ENCODE measurements around the genes KSR2 and RFC5.

DNA sequence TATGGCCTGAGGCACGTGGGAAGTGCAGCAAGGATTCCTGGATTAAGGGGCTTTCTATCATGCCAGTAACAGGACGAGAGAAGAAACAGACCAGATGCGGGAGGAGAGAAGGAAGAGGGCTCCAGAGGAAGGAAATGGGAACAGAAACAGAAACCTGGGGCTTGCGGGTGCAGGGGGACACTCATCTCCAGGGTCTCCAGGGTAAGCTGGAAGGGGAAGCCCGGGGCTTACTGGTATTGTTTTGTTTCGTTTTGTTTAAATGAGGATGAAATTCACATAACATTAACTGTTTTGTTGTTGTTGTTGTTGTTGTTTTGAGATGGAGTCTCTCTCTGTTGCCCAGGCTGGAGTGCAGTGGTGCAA lies 133.5 kb upstream of the MED13L start:
- PRO-cap, result no peak

DNA sequence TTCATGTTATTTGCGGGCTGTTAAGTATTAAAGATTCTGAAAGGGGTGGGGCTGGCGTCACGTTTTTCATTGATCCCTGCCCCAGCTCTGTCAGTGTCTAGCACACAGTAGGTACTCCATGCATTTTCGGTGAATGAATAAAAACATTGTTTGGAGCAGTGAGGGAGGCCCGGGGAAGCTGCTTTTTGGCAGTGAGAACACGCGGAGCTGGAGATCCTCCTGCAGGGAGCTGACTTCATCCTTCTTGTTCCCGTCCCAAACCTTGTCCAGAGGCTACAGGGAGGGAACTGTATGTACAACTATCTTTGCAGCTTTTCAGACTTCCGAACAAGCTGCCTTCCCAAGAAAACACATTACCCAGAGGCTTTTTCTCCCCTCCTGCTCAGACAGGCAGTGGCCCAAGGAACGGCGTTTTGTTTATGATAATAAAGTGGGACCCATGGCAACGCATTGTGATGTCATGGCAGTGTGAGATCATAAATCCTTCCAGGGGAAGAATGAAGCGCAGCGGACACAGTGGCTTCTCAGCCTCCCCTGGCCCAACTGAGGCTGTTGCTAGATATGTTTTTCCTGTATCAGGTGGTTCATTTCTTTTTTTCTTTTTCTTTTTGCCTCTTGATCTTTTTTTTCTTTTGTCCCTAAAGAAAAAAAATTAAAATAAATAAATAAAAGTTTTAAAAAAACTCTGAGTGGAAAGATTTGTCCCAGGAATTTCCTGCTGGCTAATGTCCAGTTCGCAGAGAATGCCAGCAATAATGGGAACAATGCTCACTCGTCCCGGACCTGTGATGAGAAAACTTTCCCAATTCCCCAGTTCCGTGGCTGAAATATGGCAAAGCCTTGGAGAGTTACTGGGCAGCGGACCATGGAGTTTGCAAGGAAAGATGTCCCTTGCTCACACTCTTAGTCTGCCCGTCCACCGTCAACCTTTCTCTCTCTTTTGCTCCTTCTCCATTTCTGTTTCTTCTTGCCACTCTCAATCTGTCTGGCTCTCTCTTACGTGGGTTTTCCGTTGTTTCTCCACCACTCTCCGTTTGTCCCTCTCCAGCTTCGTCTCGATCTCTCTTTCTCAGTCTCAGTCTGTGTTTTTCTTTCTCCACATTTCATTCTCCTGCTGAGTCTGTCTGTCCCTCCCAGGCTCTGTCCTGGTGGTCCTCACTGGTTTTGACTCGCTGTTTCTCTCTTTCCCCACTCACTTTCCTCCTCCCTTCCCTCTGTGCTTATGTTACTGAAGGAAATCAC lies 103.4 kb upstream of the MAP1LC3B2 start:
- PRO-cap, result bidirectional peak, plus-strand start at position 484 of the sequence, minus-strand start at position 246 of the sequence

- PRO-cap, result no peak
Measured at GRCh38 chr12:116539139-116539658, 20.0 kb upstream of the MAP1LC3B2 start.

DNA sequence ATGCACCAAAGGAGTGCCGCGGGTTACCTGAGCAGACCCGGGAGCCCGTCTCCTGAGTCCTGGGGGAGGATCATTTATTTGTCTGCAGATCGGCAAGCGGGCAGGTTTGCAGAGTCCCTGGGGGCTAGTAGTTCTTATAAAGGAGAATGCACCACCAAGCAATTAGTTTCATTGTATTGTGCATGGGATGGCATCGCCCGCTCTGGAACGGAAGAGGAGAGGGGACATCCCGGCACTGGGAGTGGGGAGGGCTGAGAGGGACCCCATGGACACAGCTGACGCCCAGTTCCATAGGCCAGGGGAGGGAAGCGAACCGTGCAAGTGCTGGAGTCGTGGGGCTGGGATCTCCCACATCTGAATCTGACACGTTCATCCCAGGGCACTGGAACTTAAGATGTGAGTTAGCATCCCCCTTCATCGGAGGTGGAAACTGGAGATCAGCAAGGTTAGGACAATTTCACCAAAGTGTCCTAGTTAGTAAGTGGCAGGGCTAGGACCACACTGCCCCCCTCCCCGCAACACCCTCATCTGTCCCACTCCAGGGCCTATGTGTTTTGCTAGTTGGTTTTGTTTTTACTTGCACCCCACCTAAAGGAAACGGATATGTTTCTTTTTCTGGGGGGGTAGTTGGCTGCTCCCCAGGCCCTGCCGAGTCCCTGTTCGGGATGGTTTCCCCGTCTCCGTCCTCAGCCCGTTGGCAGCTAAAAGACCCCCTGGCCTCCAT lies 43.9 kb downstream of the SPRING1 start:
- PRO-cap, result no peak

DNA sequence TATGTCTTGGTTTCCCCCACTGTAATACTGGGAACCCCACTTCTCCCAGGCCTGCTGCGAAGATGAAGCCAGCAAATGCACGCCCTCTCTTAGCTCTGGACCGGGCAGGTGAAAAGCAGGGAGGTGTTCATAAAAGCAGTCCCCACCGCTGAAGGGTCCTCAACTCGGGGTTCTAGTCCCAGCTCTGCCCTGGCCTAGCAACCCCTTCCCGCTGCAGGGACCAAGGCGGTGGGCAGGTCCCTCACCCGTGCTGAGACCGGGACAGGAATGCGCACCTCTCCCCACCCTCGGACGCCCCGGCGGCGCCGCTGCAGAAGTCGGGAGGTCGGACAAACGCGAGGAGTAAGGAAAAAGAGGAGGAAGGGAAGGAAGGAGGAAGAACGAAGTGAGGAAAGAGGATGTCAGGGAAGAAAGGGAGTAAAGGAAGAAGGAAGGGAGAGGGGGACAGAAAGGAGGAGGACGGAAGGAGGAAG lies 866 bp downstream of the SPRING1 start:
- PRO-cap, result no peak

- PRO-cap, result no peak
Measured at GRCh38 chr12:117068329-117068877, 30.8 kb downstream of the TESC start.

DNA sequence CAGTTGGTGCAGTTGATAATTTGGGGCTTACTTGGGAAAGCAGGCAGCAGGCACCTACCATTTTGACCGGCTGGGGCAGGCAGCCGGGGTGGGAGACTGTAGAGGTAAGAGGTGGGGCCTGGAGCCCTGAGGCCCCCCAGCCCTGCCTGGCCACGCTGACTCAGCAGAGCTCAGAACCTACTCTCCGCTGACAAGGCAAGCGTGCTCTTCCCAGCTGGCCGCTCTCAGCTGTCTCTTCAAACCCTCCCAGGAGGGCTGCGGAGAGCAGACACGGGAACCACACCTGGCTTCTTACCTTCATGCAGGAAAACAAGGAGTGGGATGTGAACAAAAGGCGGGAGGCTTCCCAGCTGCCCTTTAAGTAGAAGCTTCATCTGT lies 12.5 kb upstream of the TESC start:
- PRO-cap, result unidirectional peak, plus-strand start at position 239 of the sequence

- PRO-cap, result no peak
Measured at GRCh38 chr12:117188654-117189633, 1.3 kb downstream of the FBXO21 start.

- PRO-cap, result no peak
Measured at GRCh38 chr12:117408120-117408385, 46.6 kb upstream of the NOS1 start.

DNA sequence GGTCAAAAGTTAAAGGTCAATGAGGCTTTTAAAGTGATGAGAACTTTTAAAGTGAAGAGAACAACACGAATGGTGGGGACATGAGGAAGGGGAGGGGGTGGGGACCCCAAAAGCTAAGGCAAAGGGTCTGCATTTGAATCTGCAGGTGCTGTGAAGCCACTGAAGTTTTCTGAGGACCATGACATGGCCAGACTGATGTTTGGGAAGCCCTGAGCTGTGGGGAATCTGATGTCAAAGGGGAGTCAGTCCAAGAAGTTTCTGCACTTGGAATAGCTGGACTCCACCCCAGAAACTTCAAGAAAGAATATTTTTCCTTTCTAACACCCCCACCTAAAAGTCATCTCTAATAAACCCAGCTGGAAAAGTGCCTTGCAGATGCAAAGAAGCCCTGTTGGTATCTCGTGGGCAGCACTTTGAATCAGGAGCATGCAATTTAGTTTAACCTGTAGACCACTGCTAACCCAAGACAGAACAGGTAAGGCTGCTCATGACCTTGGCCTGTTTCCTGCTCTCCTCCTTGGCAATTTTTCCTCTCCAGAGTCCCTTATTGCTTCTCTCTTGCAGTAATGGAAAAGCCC lies 200.8 kb upstream of the NOS1 start:
- PRO-cap, result no peak

DNA sequence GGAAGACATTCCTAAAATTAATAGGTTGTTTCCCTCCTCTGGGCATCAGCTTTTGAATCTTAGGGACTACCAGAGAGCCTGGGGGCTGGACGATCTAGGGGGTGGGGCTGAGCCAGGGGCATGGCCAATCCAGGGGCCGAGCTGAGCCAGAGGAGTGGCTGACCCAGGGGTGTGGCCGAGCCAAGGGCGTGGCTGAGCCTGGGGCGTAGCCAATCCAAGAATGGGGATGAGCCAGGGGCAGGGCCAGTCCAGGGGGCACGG lies 219.2 kb upstream of the NOS1 start:
- PRO-cap, result no peak

DNA sequence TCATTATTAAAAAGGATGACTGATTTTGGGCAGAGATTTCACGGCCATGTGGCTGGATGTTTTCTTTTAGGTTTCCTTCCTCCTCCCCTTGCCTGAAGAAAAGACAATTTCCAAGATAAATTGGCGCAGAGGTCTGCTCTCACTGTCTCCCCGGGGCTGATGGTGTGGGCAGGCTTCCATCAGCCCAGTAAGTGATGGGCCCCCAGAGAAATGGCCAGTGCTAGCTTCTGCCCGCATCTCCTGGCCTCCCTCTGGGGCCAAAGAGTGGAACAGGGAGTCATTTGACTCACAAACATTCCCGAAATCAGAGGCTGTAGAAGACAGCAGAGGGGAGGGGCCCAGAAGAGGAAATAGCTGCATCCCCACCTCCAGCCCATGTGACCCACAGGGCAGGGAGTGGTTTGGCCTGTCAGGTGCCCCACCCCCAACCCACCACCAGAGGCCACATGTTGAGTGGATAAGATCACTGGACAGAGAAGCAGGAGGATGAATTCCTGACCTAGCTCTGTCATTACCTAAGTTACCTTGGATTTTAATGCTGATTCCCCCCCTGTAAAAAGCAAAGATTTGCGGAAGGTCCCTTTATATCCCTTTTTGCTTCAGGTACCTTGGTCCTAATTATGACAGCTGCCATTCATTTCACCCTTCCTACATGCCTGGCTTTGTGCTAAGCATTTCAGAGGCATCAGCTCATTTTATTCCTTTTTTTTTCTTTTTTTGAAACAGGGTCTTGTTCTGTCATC lies 283.3 kb downstream of the KSR2 start:
- PRO-cap, result no peak

DNA sequence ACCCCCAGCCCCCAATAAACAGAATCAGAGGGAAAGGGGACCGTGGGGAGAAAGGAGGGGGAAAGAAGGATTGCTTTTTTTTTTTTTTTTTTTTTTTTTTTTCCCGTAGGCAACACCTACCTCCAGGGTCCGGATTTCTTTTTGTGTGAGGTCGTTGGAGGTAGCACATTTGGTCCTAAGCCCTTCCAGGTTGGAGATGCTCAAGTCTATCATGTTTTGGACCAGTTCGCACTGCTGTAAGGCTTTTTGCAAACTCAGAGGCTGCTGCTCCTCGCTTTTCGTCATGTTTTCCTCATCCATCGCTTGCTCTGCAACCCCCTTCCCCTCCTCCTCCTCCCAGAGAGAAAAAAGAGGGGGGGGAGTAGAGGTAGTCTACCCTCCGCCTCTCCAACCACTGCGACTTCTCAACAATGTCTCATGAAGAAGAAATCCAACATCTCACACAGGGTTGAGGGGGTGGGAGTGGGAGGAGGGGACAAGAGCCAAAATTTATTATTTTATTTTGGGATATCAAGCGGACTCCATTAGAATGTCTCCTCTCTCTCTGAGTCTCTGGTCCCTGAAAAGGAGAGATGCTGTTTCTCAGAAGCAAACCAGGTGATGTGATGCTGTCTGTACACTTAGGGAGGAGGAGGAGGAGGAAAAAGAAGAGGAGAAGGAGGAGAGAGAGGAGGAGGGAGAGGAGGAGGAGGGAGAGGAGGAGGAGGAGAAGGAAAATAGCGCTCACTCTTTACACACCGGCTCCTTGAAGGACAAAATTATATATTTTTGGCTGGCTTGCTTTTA lies 641 bp downstream of the KSR2 start:
- PRO-cap, result no peak

DNA sequence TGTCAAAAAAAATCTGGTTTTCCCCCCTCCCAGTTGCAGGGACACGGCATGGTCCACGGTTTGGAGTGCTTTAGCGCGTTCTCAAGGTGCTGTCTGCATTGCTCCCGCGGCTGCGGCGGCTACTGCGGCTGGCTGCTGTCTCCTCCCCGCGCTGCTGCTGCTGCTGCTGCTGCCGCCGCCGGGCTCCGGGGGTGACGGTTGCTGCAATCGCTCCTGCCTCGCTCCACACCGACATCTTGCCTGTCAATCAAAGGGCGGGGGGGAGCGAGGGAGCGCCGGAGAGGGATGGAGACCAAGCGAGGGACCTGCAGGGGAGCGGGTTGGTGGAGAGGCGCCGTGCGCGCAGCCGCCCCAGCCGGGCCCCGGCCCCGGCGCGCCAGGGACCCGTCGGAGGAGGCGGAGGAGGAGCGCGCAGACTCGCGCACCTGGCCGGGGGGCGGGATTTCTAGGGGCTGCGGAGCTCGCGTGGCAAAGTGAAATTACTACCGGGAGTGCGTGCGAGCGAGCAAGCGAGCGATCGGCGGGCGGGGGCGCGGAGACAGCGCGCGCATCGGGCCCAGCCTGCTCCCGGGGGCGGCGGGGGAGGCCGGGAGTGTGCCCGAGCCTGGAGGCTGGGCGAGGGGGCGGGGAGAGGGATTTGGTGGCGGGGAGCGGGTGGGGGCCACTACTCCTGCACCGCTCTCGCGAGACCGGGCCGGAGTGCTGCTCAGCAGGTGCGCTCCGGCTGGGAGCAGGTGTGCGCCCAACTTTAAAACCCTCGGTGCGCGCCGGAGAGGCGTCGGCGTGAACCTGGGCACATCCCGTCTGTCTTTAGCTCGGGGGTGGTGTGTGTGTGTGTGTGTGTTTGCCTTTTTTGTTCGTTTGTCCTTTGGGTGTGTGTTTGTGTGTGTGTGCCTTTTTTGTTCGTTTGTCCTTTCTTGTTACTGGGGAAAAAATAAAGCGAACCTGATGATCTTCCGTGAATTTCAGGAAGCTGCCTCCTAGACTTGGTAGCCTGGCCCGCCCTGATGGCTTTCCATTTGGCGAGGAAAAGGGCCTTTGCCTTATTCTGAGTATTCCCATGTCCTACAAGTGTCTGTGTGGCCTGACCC lies at the start of gene KSR2:
KSR2 (minus strand) TSS at position 249 of the 1,091 bp plus-strand sequence.
- PRO-cap, result bidirectional peak, plus-strand start at position 482 of the sequence, minus-strand start at position 389 of the sequence

DNA sequence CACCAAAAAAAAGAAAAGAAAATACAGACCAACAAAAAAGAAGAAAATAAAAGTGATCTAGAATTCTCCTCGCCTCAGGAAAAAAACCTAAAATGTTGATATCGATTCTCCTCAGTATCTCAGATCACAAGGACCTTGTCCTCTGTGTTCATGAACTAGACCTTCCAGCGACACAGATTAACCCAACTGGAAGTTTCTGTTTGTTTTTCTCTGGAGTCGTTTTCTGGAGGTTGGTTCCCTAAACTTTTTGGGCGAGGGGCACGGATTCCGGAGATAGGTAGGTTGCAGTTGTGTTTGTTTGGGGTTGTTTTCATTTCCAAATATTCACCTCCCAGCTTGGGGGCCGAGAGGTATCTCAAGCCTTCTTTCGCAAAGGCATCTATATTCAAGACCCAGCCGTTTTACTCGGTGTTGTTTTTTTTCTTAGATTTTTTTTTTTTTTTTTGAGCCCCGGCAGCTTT lies 513 bp upstream of the RFC5 start:
- PRO-cap, result no peak

GRCh38 chr12:118016421-118017258 lies at the start of gene RFC5:
RFC5 (plus strand) TSS chr12:118016703.
- PRO-cap, result bidirectional peak, plus-strand start at chr12:118016765, minus-strand start at chr12:118016543

- PRO-cap, result no peak
Measured at GRCh38 chr12:118053034-118054010, 7.7 kb downstream of the WSB2 start.

- PRO-cap, result no peak
Measured at GRCh38 chr12:118055863-118056904, 4.8 kb downstream of the WSB2 start.

DNA sequence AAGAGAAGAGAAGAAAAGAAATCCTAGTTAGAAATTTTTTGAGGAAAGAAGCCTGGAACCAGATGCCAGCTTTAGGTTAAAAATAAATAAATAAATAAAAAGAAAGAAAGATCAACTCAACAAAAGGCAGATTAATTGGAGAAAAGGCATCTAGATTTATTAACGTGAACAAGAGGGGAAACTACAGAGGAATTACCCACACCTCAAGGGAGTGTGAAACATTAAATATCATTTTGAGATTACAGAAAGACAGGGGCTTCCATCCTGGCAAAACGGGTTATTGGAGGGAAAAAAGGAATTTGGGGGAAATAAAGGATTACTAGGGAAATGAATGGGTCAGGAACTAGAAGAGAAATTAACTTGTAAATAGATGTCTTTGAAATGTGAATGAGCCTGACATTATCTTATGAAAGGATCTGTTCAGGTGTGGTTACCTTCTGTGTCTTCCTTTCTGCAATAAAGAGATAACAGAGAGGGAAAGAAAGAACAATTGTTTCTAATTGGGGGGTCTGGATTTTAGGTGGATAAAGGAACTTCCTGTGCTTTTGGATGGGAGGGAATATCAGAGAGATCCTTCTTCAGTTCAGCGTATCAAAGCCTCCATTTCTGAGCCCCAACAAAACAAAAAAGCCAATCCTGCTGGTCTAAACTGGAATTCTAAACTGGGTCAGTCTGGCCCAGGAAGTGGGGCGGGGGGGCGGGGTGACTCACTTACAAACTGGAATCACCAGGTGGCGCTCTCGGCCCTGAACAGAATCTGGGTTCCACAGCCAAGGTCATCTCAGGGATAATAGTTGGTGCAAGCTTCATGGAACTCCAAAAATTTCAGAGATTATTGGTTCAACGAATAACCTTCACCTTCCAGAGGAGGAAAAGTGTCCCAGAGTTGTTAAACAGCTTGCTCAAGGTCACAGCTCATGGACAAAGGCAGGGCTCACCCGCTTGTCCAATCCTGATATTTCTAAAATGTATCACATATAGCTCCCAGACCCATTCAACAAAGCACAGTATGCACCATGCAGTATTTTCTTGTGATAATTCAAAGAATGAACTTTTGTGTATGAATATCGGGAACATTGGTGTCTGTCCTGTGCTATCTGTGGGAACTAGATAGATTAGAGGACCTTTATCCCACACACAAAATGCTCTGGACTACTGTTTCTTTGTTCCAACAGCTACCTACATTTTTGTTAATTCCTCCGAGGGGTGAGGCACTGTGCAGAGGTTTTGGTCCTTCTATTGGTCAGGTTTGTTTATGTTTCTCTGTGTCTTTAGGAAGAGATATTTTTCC lies 15.2 kb upstream of the PEBP1 start:
- PRO-cap, result no peak

- PRO-cap, result no peak
Measured at GRCh38 chr12:118158691-118159336, 22.9 kb downstream of the PEBP1 start.